Gallbladder (tissue), 1 donor: Measurements from ENCODE around the genes UBA6 and UGT2A2.

- PRO-cap, result unidirectional peak, plus-strand start at chr4:67700627; bidirectional peak, plus-strand start at chr4:67701333, minus-strand start at chr4:67701145
Measured at GRCh38 chr4:67700348-67701486, at the start of gene UBA6. Gene UBA6 (minus strand): TSS chr4:67701155.

- PRO-cap, result no peak
Measured at GRCh38 chr4:69104901-69105153, 8.6 kb downstream of the UGT2B7 start.

DNA sequence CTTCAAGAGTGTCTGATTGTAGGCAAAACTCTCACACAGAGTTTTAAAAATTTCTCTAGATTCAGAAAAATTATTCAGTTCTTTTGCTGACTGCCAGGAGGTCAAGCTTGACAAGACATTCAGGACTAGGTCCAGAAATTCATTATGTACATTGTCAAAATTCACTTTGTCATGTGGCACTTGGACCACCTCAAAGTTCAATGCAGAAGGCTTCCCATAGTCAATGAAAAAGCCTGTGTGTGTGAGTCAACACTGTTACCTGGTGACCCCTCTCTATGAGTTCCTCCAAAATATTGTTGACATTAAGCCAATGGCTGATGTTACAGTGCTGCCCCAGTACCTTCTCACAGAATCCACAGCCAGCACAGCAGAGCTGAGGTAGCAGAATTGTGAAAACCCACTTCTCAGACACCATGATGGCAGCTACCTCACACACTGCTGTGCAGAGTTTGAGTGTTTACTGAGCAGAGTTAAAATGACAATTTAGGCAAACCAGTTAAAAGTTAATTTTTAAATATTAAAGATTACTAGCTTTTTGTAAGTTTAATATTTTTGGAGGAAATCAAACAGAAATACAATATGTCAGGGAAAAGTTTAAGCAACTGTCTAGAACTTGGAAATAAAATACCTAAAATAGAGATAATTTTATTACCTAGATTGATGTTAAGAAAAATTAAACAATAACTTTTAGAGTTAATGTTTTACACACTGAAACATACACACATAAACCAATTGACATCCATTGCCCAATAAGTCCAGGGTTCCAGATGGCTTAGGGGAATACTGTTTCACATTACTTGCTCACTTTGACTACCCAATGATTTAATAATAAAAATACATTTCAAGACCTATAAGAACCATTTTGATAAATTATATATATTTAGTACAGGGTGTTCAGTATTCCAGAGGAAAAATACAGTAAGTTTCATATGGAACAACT lies 22.6 kb upstream of the UGT2B4 start:
- PRO-cap, result no peak

DNA sequence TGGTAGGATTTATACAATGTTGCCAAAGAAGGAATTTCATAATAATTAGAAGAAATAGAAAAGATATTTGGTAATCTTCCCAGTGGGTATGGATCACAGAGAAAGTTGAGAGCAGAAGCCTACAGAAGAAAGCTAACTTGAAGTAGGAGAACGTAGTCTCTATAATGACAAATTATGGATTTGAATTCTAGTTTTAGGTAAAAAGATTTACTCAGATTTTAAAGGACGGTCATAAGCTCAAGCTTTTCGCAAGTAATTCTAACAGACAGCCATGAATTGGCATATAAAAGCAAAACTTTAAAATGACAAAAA lies 23.2 kb upstream of the UGT2B4 start:
- PRO-cap, result no peak

DNA sequence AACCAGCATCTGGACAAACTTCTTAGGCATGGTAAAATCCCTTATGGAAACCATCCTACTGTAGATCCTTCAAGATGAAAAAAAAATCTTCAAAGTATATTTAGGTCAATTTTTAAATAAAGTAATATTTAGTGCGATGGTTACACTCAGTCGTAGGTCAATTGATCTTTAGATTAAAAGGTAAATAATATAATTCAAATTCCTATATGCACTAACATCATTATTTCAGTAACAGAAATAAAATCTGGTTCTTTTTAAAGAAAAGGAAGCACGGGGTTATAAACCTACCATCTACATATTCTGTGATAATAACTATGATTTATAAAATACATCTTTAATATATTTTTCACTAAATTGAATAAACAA lies at the start of gene UGT2A2:
Gene UGT2A2 (minus strand): TSS at position 56 of the 366 bp plus-strand sequence.
- PRO-cap, result no peak

- PRO-cap, result unidirectional peak, plus-strand start at chr4:70704045
Measured at GRCh38 chr4:70703858-70704369, 15.6 kb downstream of the UTP3 start.

- PRO-cap, result no peak
Measured at GRCh38 chr4:70706126-70706628, 15.6 kb upstream of the RUFY3 start.

- PRO-cap, result no peak
Measured at GRCh38 chr4:70709409-70709857, 12.3 kb upstream of the RUFY3 start.

GRCh38 chr4:70778213-70778617 lies 56.5 kb downstream of the RUFY3 start:
- PRO-cap, result no peak

DNA sequence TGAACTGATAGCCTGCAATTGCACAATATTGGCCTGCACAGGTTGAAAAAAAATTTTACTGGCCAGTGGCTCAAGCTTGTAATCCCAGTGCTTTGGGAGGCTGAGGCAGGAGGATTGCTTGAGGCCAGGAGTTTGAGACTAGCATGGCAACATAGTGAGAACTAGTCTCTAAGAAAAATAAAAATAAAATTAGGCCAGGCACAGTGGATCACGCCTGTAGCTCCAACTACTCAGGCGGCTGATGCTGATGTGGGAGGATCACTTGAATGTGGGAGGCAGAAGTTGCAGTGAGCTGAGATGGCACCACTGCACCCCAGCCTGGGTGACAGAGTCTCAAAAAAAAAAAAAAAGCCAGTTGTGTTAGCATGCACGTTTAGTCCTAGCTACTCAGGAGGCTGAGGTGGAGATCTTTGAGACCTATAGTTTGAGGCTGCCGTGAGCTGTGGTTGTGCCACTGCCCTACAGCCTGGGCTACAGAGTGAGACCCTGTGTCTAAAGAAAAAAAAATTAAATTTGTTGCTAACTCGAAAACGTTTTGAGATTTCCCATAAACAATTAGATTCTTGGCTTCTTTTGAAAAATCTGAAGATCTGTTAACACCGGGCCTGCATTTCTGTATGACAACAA lies 2.5 kb downstream of the DCK start:
- PRO-cap, result no peak

GRCh38 chr4:71229390-71229990 lies 42.4 kb downstream of the SLC4A4 start:
- PRO-cap, result no peak

DNA sequence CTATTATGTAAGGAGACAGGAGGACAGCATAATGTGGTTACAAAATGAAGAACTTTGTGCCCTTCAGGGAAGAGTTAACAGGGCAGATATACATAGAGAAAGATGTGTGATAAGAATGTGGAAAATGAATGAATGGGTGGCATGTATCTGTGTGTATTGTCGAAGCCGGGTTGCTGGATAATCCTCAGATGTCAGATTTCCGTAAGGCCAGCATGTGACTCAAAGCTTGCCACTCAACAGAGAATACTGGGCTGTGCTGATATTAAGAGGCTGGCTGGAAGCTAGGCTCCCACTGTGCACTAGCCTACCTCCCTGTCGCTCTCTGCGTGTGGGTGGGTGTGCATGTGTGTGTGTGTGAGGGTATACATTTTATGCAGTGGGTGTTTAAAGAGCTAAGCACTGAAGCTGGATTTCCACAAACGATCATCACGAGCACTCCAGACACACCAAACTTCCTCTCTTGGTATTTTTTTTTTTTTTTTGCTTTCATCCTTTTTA lies 48.8 kb downstream of the SLC4A4 start:
- PRO-cap, result no peak

DNA sequence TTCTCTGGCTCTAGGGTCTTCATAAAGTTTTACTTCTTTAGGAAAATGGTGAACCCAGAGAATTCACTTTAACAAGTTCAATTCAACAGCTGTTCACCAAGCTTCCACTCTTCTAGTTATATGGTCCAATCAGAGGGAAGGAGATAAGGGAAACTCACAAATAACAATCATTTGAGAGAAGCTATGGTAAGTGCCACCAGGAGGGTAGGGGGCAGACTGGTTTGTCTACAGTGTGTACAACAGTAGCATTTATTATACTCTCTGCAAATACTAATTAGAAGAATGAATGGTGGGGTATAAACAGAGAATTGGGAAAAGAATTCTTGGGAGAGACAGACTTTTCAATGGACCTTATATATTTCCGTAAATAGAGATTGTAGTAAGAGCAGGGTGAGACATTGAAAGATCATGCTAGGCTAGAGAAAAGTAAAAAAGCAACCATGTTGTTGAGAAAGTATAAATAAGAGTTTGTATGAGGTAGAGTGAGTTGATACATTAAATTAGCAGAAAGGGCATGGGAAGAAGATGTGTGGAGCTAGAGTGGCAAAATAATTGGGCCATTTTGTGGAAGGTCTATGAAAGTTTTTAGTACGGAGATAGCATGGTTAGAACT lies 186.1 kb downstream of the SLC4A4 start:
- PRO-cap, result no peak

- PRO-cap, result no peak
Measured at GRCh38 chr4:73100021-73100695, 30.6 kb upstream of the COX18 start.

- PRO-cap, result no peak
Measured at GRCh38 chr4:73420742-73421075, 15.3 kb upstream of the AFP start.

DNA sequence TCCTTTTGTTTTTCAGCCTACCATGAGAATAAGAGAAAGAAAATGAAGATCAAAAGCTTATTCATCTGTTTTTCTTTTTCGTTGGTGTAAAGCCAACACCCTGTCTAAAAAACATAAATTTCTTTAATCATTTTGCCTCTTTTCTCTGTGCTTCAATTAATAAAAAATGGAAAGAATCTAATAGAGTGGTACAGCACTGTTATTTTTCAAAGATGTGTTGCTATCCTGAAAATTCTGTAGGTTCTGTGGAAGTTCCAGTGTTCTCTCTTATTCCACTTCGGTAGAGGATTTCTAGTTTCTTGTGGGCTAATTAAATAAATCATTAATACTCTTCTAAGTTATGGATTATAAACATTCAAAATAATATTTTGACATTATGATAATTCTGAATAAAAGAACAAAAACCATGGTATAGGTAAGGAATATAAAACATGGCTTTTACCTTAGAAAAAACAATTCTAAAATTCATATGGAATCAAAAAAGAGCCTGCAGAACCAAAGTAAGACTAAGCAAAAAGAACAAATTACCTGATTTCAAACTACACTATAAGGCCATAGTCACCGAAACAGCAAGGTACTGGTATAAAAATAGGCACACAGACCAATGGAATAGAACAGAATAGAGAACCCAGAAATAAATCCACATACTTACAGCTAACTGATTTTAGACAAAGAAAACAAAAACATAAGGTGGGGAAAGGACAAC lies 14.8 kb upstream of the AFP start:
- PRO-cap, result no peak

DNA sequence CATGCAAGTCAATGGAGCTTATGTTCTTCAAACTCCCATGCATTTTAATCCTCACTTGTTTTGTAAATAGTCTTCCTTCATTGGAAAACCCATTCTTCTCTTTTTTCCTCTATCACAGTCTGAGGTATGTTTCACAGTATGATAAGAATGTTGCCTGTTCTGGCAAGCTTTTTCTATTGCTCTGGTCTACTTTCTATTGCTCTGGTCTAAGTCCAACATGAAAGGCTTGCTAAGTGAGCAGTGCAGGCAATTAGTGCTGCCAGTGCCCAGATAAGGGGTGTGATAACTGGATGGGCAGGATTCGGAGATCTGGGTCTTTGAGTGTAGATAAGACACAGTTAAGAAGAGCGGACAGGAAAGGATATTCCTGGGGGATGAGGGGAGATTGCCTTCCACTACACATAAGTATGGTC lies 17.1 kb downstream of the AFP start:
- PRO-cap, result no peak

GRCh38 chr4:73520795-73521268 lies 39.3 kb downstream of the AFM start:
- PRO-cap, result no peak

GRCh38 chr4:74018716-74019197 lies 19.7 kb downstream of the CXCL3 start:
- PRO-cap, result no peak

GRCh38 chr4:74037808-74038240 lies 665 bp downstream of the CXCL3 start:
- PRO-cap, result no peak